K562 (cell line): ENCODE measurements around a stretch of chr15.

DNA sequence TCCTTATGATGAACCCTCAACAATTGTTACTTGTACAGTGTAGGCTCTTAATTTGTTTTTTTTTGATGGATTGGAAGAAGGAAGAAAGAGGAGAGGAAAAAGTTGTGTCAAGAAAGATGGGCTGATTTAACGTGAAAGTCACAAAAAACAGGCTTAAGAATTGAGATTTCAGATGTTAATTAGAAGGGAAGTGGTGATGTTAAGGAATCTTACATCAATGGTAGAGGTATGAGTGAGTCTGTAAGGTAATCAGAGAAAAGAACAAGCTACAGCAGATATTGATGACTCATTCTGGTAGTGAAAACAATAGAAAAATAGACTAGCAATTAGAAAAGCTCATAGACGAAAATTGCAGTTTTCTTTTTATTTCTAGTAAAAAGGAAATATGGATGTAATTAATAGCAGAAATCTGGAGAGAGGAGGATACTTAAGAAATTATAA lies 559.6 kb downstream of the MCTP2 start:
- RAMPAGE, long total RNA, result no peak
- RRBS, result no CpG with 5 or more reads among the region's 2 CpGs
PRO-cap:
- standard, result no peak
- CoPRO, capped RNA only, 2 experiments, result no peak in any of the 2 experiments
- CoPRO, capped and uncapped RNA, 2 experiments, result no peak in any of the 2 experiments
- CoPRO, uncapped RNA only, 2 experiments, result no peak in any of the 2 experiments
CAGE:
- cytosol, long polyA plus RNA, result no peak
- long polyA plus RNA, result no peak
- nucleolus, long total RNA, result no peak
- nucleus, long polyA plus RNA, result no peak

DNA sequence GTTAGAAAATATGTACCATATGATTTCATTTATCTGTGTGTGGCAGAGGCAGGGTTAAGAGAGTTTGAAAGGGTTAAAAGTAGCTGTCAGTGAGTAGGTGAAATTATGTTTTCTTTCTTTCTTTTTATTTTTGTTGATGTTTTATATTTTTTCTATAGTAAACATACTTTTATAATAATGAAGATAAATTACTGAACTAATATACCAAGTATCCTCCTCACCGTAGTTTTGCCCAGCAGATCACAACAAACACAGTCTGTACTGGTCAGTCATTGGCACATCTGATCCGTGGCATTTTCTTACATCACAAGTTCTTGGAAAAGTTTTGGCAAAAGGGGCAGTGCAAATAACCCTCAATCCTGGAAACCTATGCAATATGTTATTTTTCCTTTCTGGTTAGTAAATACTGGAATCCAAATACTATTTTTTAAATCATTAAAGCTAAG lies 733.9 kb downstream of the MCTP2 start:
- RAMPAGE, long total RNA, result no peak
- RRBS, result no CpG with 5 or more reads among the region's 2 CpGs
PRO-cap:
- standard, result no peak
- CoPRO, capped RNA only, 2 experiments, result no peak in any of the 2 experiments
- CoPRO, capped and uncapped RNA, 2 experiments, result no peak in any of the 2 experiments
- CoPRO, uncapped RNA only, 2 experiments, result no peak in any of the 2 experiments
CAGE:
- cytosol, long polyA plus RNA, result no peak
- long polyA plus RNA, result no peak
- nucleolus, long total RNA, result no peak
- nucleus, long polyA plus RNA, result no peak

GRCh38 chr15:95281660-95282127 lies 1048.8 kb upstream of the NR2F2 start:
- RAMPAGE, long total RNA, result no peak
- RRBS, result no CpG with 5 or more reads among the region's 1 CpG
PRO-cap:
- standard, result no peak
- CoPRO, capped RNA only, 2 experiments, result no peak in any of the 2 experiments
- CoPRO, capped and uncapped RNA, 2 experiments, result no peak in any of the 2 experiments
- CoPRO, uncapped RNA only, 2 experiments, result no peak in any of the 2 experiments
CAGE:
- cytosol, long polyA plus RNA, result no peak
- long polyA plus RNA, result no peak
- nucleolus, long total RNA, result no peak
- nucleus, long polyA plus RNA, result no peak

DNA sequence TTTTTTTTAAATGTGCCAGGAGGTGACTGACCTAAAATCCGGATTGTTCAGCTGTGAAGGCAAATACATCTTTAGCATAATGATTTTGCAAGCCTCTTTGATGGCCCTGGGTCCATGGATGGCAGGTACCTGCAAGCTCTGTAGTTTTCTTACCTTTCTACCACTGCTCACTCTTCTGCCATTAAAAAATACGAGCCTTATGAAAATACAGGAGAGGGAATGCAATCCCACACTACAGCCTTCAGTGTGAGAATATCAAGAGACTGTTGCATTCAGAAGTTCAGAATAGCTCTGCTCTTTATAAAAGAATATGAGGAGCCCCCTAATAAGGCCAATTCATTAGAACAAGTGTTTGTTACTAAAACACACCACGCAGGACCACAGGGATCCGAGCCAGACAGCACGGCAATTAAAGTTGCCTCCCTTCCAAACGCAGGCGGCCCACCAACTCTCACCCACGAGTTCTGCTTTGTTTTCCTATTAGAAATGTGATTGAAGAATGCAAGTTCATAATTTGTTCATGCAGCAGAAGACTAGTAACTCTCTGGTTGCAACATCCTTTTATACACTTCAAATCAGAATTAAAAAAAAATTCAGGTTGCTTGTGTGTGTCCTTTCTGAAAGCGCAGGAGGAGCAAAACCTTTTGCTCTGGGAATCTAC lies 1044.3 kb upstream of the NR2F2 start:
- RAMPAGE, long total RNA, result no peak
- RRBS, result no CpG with 5 or more reads among the region's 9 CpGs
PRO-cap:
- standard, result no peak
- CoPRO, capped RNA only, 2 experiments, result no peak in any of the 2 experiments
- CoPRO, capped and uncapped RNA, 2 experiments, result no peak in any of the 2 experiments
- CoPRO, uncapped RNA only, 2 experiments, result no peak in any of the 2 experiments
CAGE:
- cytosol, long polyA plus RNA, result no peak
- long polyA plus RNA, result no peak
- nucleolus, long total RNA, result no peak
- nucleus, long polyA plus RNA, result no peak

DNA sequence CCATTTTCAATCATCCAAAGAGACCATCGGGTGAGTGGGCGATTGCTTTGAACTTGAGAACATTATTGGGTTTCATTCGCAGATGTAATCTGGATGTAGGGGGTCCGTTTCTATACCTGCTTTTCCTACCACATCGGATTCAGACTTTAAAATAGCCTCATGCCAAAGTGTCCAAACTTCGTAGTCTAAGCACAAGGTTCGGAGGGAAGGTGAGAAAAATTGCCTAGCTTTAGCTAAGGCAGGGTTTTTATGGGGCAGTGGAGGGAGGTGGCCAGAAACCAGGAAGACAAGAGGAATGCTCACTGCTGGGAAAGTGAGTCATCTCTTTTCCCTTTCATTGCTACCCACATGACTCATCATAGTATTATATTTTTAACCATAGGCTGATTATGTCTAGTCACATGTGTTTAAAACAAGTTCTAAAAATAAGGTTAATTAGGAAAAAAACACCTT lies 773.1 kb upstream of the NR2F2 start:
- RAMPAGE, long total RNA, result no peak
- RRBS, result no CpG with 5 or more reads among the region's 7 CpGs
PRO-cap:
- standard, result unidirectional peak, minus-strand start at position 251 of the sequence
- CoPRO, capped RNA only, 2 experiments, result no peak in any of the 2 experiments
- CoPRO, capped and uncapped RNA, 2 experiments, result no peak in any of the 2 experiments
- CoPRO, uncapped RNA only, 2 experiments, result no peak in any of the 2 experiments
CAGE:
- cytosol, long polyA plus RNA, result no peak
- long polyA plus RNA, result no peak
- nucleolus, long total RNA, result no peak
- nucleus, long polyA plus RNA, result no peak

- RAMPAGE, long total RNA, result no peak
- RRBS, result no CpG with 5 or more reads among the region's 1 CpG
PRO-cap:
- standard, result no peak
- CoPRO, capped RNA only, 2 experiments, result no peak in any of the 2 experiments
- CoPRO, capped and uncapped RNA, 2 experiments, result no peak in any of the 2 experiments
- CoPRO, uncapped RNA only, 2 experiments, result no peak in any of the 2 experiments
CAGE:
- cytosol, long polyA plus RNA, result no peak
- long polyA plus RNA, result no peak
- nucleolus, long total RNA, result no peak
- nucleus, long polyA plus RNA, result no peak
These were observed 667.8 kb upstream of the NR2F2 start for GRCh38 chr15:95662713-95663005.

GRCh38 chr15:96162394-96162861 lies 168.1 kb upstream of the NR2F2 start:
- RAMPAGE, long total RNA, result no peak
- RRBS, result no CpG with 5 or more reads among the region's 2 CpGs
PRO-cap:
- standard, result no peak
- CoPRO, capped RNA only, 2 experiments, result no peak in any of the 2 experiments
- CoPRO, capped and uncapped RNA, 2 experiments, result no peak in any of the 2 experiments
- CoPRO, uncapped RNA only, 2 experiments, result no peak in any of the 2 experiments
CAGE:
- cytosol, long polyA plus RNA, result no peak
- long polyA plus RNA, result no peak
- nucleolus, long total RNA, result no peak
- nucleus, long polyA plus RNA, result no peak

- RAMPAGE, long total RNA, result no peak
- RRBS, result 82% methylated on average over 8 of the region's 72 CpGs
PRO-cap:
- standard, result no peak
- CoPRO, capped RNA only, 2 experiments, result no peak in any of the 2 experiments
- CoPRO, capped and uncapped RNA, 2 experiments, result no peak in any of the 2 experiments
- CoPRO, uncapped RNA only, 2 experiments, result no peak in any of the 2 experiments
CAGE:
- cytosol, long polyA plus RNA, result no peak
- long polyA plus RNA, result no peak
- nucleolus, long total RNA, result no peak
- nucleus, long polyA plus RNA, result no peak
These were observed 8.9 kb upstream of the NR2F2 start for GRCh38 chr15:96321248-96322374.

DNA sequence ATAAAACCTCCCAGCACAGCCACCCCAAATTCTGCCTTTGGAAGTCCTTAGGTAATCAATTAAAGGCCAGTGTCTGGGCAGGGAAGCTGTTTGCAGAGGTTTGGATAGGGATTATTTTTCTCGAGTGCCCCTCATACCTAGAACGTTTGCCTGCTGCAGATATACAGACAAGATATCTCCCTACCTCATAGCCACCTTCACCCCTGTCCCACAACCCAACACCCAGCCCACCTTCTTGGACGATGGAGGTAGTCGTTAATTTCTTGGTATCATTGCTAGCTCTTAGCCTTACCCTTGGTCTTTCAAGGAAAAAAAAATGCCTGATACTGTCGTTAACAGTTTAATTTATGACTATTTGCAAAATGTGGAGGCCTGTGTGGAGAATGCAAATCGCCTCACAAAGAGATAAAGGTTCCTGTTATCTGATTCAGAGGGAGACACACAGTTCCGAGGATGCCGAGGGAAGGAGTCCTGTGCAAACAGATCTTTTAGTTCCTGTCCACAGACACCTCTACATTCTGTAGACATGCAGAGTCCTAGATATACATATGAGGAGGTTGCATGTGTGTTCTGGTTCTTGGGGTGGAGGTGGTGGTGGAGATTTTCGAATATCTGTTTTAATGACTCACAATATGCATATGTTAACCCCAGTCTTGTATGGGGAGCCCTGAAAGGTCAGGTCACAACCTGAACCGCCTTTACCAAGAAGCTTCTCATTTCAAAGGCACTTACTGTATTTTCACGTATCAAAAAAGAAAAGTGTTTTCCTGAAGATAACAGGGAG lies 5.5 kb downstream of the NR2F2 start:
- RAMPAGE, long total RNA, result no peak
- RRBS, result no CpG with 5 or more reads among the region's 11 CpGs
PRO-cap:
- standard, result bidirectional peak, plus-strand start at position 444 of the sequence, minus-strand start at position 257 of the sequence
- CoPRO, capped RNA only, 2 experiments, result no peak in any of the 2 experiments
- CoPRO, capped and uncapped RNA, 2 experiments, result no peak in any of the 2 experiments
- CoPRO, uncapped RNA only, 2 experiments, result peak in 1 of 2 experiments; most common plus-strand start position 392 of the sequence (in 1)
CAGE:
- cytosol, long polyA plus RNA, result no peak
- long polyA plus RNA, result no peak
- nucleolus, long total RNA, result no peak
- nucleus, long polyA plus RNA, result no peak

- RAMPAGE, long total RNA, result no peak
- RRBS, result no CpG with 5 or more reads among the region's 7 CpGs
PRO-cap:
- standard, result no peak
- CoPRO, capped RNA only, 2 experiments, result no peak in any of the 2 experiments
- CoPRO, capped and uncapped RNA, 2 experiments, result no peak in any of the 2 experiments
- CoPRO, uncapped RNA only, 2 experiments, result no peak in any of the 2 experiments
CAGE:
- cytosol, long polyA plus RNA, result no peak
- long polyA plus RNA, result no peak
- nucleolus, long total RNA, result no peak
- nucleus, long polyA plus RNA, result no peak
These were observed 17.5 kb downstream of the NR2F2 start for GRCh38 chr15:96347980-96348365.

DNA sequence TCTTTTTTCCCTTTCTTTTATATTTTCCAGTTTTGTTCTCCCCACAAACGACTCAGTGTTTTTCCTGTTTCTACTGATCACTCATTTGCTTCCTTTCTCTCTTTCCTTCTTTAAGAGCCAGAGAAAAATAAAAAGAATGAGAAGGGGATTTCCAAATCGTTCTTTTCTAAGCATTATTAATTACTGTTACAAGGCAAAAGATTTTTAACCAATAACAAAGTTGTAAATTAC lies 19.7 kb downstream of the NR2F2 start:
- RAMPAGE, long total RNA, result no peak
- RRBS, result no CpG with 5 or more reads among the region's 2 CpGs
PRO-cap:
- standard, result no peak
- CoPRO, capped RNA only, 2 experiments, result no peak in any of the 2 experiments
- CoPRO, capped and uncapped RNA, 2 experiments, result no peak in any of the 2 experiments
- CoPRO, uncapped RNA only, 2 experiments, result no peak in any of the 2 experiments
CAGE:
- cytosol, long polyA plus RNA, result no peak
- long polyA plus RNA, result no peak
- nucleolus, long total RNA, result no peak
- nucleus, long polyA plus RNA, result no peak

- RAMPAGE, long total RNA, result no peak
- RRBS, result no CpG with 5 or more reads among the region's 8 CpGs
PRO-cap:
- standard, result no peak
- CoPRO, capped RNA only, 2 experiments, result no peak in any of the 2 experiments
- CoPRO, capped and uncapped RNA, 2 experiments, result no peak in any of the 2 experiments
- CoPRO, uncapped RNA only, 2 experiments, result no peak in any of the 2 experiments
CAGE:
- cytosol, long polyA plus RNA, result no peak
- long polyA plus RNA, result no peak
- nucleolus, long total RNA, result no peak
- nucleus, long polyA plus RNA, result no peak
These were observed 726.5 kb upstream of the ARRDC4 start for GRCh38 chr15:97234006-97234347.

GRCh38 chr15:97521785-97522278 lies 438.7 kb upstream of the ARRDC4 start:
- RAMPAGE, long total RNA, result no peak
- RRBS, result no CpG with 5 or more reads among the region's 10 CpGs
PRO-cap:
- standard, result no peak
- CoPRO, capped RNA only, 2 experiments, result no peak in any of the 2 experiments
- CoPRO, capped and uncapped RNA, 2 experiments, result no peak in any of the 2 experiments
- CoPRO, uncapped RNA only, 2 experiments, result no peak in any of the 2 experiments
CAGE:
- cytosol, long polyA plus RNA, result no peak
- long polyA plus RNA, result no peak
- nucleolus, long total RNA, result no peak
- nucleus, long polyA plus RNA, result no peak

DNA sequence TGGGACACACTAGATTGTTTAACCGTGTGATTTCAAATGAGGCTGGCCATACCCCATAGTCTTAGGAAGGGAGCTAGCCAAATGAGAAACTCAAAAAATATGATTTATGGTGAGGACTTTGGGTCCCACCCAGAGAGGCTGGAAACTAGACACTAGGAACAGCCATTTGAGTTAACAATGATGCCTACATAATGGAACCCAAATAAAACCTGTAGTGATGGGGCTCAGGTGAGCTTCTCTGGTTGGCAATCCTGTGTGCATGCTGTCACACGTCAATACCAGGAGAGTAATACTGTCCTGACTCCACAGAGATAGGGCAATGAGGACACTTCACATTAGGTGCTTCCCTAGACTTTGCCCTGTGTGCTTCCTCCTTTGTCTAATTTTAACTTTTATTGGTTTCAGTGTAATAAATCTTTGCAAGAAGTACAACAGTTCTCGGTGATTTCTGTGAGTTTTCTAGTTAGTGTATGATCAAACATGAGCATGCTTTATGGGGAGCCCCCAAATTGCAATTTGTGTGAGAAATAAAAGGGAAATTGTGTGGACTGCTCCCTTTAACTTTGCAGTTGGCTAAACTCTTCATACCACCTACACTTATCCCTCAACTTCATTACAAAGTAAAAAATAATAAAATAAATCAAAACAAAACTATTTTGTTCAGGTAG lies 281.8 kb upstream of the ARRDC4 start:
- RAMPAGE, long total RNA, result no peak
- RRBS, result no CpG with 5 or more reads among the region's 3 CpGs
PRO-cap:
- standard, result no peak
- CoPRO, capped RNA only, 2 experiments, result no peak in any of the 2 experiments
- CoPRO, capped and uncapped RNA, 2 experiments, result no peak in any of the 2 experiments
- CoPRO, uncapped RNA only, 2 experiments, result no peak in any of the 2 experiments
CAGE:
- cytosol, long polyA plus RNA, result no peak
- long polyA plus RNA, result no peak
- nucleolus, long total RNA, result no peak
- nucleus, long polyA plus RNA, result no peak

DNA sequence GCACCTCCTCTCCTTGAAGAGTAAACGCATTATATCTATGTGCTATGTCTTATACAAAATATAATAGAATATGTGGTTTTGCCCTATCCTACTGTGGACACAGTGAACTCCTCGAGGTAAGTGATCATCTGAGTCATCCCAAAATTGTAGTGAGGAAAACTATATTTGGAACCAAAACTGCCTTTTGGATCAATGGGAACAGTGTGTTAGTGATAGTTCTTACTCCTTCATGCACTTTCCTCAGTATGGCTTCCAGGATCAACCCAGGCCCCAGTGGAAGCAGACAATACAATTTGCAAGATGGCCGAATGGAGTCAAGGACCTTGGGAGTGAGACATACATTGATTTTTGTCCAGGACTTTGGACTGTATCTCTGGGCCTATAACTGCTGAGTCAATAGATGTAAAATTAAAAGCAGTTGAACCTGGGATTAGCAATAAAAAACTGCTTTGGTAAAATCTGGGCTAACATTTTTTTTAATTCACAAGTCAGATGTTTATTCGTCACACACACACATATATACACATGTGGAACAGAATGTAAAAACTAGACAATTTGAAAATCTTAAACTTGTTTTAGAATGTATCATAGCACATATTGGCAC lies 1.7 kb downstream of the ARRDC4 start:
- RAMPAGE, long total RNA, result no peak
- RRBS, result no CpG with 5 or more reads among the region's 4 CpGs
PRO-cap:
- standard, result no peak
- CoPRO, capped RNA only, 2 experiments, result no peak in any of the 2 experiments
- CoPRO, capped and uncapped RNA, 2 experiments, result no peak in any of the 2 experiments
- CoPRO, uncapped RNA only, 2 experiments, result no peak in any of the 2 experiments
CAGE:
- cytosol, long polyA plus RNA, result no peak
- long polyA plus RNA, result no peak
- nucleolus, long total RNA, result no peak
- nucleus, long polyA plus RNA, result no peak

GRCh38 chr15:98000088-98000463 lies 39.6 kb downstream of the ARRDC4 start:
- RAMPAGE, long total RNA, result no peak
- RRBS, result no CpG with 5 or more reads among the region's 1 CpG
PRO-cap:
- standard, result no peak
- CoPRO, capped RNA only, 2 experiments, result no peak in any of the 2 experiments
- CoPRO, capped and uncapped RNA, 2 experiments, result no peak in any of the 2 experiments
- CoPRO, uncapped RNA only, 2 experiments, result no peak in any of the 2 experiments
CAGE:
- cytosol, long polyA plus RNA, result no peak
- long polyA plus RNA, result no peak
- nucleolus, long total RNA, result no peak
- nucleus, long polyA plus RNA, result no peak

DNA sequence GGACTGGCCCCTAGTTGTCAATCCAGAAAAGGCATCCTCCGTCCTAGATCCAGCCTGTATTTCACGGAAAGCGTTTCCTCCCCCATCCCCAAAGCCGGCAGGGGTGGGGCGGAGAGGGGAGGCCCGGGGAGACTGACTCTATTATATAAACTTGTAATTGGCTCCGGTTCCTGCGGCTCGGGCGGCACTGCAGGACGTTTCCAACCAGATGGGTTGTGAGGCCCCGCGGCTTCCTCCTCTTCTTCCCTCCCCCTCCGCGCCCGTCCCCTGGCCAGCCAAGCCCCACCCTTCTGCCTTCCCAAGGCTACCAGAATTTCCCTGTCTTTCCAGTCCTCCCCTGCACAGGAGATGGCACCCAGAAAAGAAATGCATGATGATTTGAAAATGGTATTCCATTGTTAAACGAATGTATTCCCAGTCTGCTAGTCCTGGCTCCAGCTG lies 99.7 kb upstream of the IGF1R start:
- RAMPAGE, long total RNA, result no peak
- RRBS, result no CpG with 5 or more reads among the region's 17 CpGs
PRO-cap:
- standard, result no peak
- CoPRO, capped RNA only, 2 experiments, result no peak in any of the 2 experiments
- CoPRO, capped and uncapped RNA, 2 experiments, result no peak in any of the 2 experiments
- CoPRO, uncapped RNA only, 2 experiments, result no peak in any of the 2 experiments
CAGE:
- cytosol, long polyA plus RNA, result no peak
- long polyA plus RNA, result no peak
- nucleolus, long total RNA, result no peak
- nucleus, long polyA plus RNA, result no peak

GRCh38 chr15:98647994-98648434 lies 325 bp upstream of the IGF1R start:
- RAMPAGE, long total RNA, result no peak
- RRBS, result 2% methylated on average over 9 of the region's 49 CpGs
PRO-cap:
- standard, result unidirectional peak, minus-strand start at chr15:98648095; bidirectional peak, plus-strand start at chr15:98648539, minus-strand start at chr15:98648344
- CoPRO, capped RNA only, 2 experiments, result peak in 2 of 2 experiments; most common minus-strand start chr15:98648332 (in 2)
- CoPRO, capped and uncapped RNA, 2 experiments, result peak in 2 of 2 experiments; most common minus-strand start chr15:98648259 (in 1)
- CoPRO, uncapped RNA only, 2 experiments, result no peak in any of the 2 experiments
CAGE:
- cytosol, long polyA plus RNA, result no peak
- long polyA plus RNA, result no peak
- nucleolus, long total RNA, result no peak
- nucleus, long polyA plus RNA, result no peak

DNA sequence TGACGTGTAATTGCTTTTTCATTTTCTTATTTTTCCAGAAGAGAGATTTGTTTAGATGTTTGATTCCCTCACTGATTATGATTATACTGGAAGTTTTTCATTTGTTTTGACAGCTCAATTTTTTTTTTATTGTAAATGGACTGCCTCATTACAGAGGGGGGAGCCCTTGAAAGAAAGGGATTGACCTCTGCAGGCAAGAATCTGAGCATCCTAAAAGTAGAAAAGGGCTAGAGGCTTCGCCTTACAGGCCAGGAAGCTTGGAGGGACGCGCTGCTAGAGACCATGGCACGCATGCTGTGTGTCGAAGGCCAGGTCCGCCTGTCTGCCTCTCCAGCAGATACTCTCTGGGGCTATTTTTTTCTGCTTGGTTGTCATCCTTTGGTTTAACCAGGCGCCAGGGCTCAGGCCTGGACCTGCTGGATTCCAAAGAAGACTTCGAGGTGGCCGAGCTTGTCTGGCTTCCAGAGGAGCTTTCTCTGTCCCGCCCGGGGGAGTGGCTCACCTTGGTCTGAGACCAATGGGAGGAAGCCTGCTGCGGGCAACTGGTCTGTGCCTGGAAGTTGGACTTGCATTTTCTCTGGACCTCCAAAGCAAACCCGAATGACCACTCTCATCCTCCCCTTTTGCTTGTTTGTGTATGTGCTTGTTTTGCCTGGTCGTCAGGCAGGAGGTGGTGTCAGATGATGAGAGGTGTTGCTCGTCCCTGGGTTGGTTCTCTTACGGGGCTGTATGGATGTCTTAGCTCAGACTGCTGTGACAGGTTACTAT lies 19.1 kb downstream of the IGF1R start:
- RAMPAGE, long total RNA, result no peak
- RRBS, result no CpG with 5 or more reads among the region's 17 CpGs
PRO-cap:
- standard, result no peak
- CoPRO, capped RNA only, 2 experiments, result no peak in any of the 2 experiments
- CoPRO, capped and uncapped RNA, 2 experiments, result no peak in any of the 2 experiments
- CoPRO, uncapped RNA only, 2 experiments, result no peak in any of the 2 experiments
CAGE:
- cytosol, long polyA plus RNA, result no peak
- long polyA plus RNA, result no peak
- nucleolus, long total RNA, result no peak
- nucleus, long polyA plus RNA, result no peak